ENCODE measurements around the genes PPARGC1A, SOD3, LGI2, ZCCHC4 and ANAPC4.

DNA sequence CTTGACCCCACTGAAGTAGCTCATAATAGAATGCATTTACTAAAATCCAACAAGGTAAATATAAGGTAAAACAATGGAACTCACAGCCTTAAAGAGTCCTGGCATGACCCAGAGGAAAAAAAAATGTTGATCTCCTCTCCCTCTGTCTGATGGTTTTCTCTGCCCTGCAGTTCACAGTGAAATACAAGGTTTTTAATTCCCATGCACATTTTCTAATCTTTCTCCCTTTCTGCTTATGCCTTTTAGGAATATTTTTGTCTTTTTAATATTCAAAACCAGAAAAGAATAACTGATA lies 284.4 kb upstream of the ADGRA3 start:
- PRO-cap = no peak

GRCh38 chr4:23884167-23884654 lies 5.6 kb downstream of the PPARGC1A start:
- PRO-cap = no peak

DNA sequence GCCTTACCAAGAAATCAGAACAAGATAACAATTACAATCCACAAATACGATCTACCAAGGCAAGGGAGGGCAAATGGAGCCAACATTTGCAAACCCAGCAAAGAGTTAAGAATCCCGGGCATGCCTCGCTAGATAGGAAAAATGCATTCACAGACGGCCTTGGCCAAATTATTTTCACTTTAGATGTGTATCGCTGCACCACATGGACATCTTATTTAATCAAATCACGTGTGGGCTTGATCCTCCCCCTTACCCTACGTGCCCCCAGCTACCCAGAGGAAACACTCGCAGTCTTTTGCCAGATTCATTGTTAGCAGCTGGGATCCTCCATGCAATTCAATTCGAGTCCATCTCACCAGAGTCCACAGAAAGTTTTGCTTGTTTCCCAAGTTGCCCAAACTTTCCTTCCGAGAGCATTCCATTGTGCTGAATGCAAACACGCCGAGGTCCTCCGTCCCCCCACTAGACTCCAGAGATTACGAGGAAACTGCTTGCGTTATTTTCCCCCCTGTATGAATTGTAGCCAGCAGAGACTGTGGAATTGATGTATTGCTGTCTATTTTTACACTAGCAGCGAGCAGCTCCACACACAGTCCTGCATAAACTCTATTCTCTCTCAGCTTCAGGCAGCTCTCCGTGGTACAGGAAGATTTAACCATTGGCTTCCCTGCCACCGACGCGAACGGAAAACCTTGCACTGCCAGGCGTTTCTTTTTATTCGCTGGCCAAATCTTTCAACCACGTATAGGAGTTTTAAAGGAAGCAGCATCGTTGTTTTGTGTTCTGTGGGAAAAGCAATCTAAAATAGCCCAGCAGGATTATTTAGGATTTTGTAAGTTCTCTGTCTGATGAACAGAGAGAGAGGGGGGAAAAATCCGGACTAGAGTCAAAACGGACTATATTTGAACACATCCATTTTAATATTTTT lies 999 bp downstream of the PPARGC1A start:
- PRO-cap = unidirectional peak, plus-strand start at position 310 of the sequence

- PRO-cap = no peak
Measured at GRCh38 chr4:23889512-23890359, at the start of gene PPARGC1A. TSS of gene PPARGC1A (minus strand) at chr4:23890047.

- PRO-cap = no peak
Measured at GRCh38 chr4:24057939-24058556, 168.2 kb upstream of the PPARGC1A start.

DNA sequence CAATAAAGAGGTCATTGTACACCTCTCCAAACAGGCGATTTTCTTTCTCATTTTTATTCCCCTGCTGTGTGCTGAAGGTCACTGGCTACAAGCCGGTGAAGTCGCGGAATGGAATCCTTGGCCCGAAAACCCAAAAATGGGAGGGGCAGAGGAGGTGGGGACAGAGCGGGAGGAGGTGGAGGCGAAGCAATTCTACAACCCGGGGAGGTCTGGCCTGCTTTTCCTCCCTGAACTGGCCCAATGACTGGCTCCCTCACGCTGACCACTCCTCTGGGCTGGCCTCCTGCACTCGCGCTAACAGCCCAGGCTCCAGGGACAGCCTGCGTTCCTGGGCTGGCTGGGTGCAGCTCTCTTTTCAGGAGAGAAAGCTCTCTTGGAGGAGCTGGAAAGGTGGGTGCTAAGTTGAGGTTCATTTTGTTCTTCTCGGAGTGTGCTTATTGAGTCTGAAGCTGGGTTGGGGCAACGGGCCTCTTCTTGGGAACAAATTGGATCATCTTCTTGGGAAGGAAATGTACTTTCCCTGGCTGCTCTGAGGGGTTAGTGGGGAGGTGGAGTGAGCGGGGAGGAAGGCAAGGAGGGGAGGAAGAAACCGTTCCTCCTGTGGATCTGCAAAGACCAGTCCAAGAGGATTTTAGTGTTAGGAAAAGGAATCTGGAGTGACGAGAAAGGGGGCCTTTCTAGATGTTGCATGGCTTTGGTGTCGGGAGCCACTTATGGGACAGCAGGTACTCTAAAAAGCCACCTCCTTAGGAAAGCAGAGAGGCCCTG lies at the start of gene SOD3:
Gene SOD3, plus strand, starts transcription at position 312 of the 768 bp plus-strand sequence.
- PRO-cap = bidirectional peak, plus-strand start at position 325 of the sequence, minus-strand start at position 85 of the sequence; unidirectional peak, plus-strand start at position 444 of the sequence

- PRO-cap = no peak
Measured at GRCh38 chr4:24990962-24991438, 39.7 kb downstream of the LGI2 start.

- PRO-cap = unidirectional peak, minus-strand start at chr4:25030946
Measured at GRCh38 chr4:25030551-25031801, at the start of gene LGI2. TSS of gene LGI2 (minus strand) at chr4:25030946.

DNA sequence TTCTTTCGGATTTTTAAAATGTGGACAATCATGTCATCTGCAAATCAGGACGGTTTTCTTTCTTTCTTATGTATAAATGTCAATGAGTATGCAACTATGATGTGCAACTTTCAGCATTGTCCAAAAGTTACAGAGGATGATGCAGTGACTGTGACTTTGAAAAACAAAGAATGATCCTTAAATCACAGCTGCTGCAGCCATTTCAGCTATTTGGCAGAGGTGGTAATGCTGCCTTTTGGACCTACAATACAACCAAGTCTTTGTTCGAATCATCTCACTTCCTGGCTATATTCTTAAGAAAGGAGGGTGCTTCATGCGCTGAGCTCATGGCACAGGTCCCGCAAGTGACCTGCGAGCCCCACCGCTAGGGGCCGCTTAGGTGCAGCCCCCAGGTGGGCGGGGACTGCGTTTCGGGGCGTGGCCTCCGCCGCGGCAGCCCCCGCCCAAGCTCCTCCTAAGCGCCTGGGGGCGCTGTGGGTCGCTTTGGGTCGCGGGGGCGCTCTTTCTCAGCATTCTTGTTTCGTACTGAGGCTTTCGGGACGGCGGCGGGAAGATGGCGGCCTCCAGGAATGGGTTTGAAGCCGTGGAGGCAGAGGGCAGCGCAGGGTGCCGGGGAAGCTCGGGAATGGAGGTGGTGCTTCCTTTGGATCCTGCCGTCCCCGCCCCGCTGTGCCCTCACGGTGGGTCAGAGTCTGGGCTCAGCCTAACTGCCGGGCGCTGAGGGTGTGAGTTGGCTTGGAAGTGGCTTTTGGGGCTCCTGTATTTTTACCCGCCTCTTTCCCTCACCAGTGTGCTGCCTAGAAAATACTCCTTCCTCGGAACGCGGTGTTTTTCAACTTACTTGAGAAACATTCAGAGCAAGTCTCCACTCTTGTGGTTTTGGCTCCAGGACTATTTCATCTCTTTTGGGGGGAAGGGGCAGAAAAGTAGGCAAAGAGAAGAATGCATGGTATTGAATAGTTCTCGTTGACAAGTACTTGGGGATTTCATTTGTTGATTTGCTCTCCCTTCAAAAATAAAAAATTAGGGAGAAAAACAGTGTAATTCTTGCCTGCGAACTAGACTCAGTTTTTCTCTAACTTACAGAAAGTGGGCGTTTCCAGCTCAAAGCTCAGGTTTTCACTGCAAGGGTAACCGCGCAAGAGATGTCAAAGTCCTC lies at the start of gene ZCCHC4:
Gene ZCCHC4, plus strand, starts transcription at position 518 of the 1,159 bp plus-strand sequence.
- PRO-cap = unidirectional peak, plus-strand start at position 518 of the sequence

GRCh38 chr4:25376605-25377750 lies at the start of gene ANAPC4:
TSS of gene ANAPC4 (plus strand) at chr4:25377263.
- PRO-cap = bidirectional peak, plus-strand start at chr4:25377244, minus-strand start at chr4:25377018

- PRO-cap = no peak
Measured at GRCh38 chr4:25377751-25378335, 780 bp downstream of the ANAPC4 start.

DNA sequence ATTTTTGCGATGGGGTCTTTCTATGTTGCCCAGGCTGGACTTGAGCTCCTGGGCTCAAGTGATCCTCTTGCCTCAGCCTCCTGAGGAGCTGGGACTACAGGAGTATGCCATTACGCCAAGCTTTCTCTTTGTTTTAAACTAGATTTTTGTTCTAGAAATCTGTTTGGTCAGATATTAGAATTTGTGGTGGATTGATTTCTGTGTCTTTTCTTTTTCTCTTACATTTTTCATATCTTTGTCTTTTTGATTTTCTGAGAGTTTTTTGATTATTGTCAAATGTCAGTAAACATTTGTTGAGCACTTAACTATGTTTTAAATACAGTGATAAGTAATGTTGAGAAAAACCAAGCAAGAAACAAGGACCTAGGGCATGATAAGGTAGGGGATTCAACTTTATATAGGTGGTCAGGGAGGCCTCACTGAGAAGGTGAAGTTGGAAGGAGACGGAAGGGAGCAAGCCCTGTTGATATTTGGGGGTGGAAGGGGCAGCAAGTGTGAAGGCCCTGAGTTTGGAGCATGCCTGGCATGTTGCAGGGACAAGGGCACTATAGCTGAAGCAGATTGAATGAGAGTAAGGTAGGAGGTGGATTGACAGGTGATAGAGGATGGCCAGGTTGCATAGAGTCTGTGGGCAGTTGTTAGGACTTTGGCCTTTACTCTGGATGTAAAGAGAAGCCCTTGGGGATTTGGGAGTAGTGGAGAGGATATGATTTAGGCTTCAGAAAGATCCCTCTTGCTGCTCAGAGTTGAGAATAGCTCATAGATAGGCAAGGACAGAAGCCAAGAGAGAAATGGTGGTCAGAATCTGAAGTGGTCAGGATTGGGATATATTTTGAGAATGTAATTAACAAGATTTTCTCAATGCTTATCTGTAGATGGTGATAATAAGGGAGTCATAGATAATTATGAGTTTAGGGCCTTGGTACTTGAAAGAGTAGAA lies 21.2 kb downstream of the ANAPC4 start:
- PRO-cap = no peak

- PRO-cap = no peak
Measured at GRCh38 chr4:25416346-25416802, 39.3 kb downstream of the ANAPC4 start.

- PRO-cap = no peak
Measured at GRCh38 chr4:25444326-25444525, 67.2 kb downstream of the ANAPC4 start.

DNA sequence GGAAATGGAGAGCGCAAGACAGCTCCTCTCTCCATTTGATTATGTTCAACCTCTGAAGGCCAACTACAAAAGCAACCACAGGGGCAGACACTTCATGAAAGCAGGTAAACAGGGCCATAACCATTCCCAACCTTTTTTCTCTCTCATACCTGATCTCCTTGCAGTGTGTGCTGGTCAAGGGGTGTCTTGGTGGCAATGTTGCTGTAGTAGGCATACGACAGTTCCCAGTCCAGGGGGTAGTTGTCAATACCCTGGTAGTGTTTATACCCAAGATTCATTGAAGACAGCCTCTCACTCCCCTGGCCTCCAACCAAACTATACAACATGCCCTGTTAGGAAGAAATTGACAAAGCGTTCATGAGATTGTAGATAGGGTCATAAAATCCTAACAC lies 60.7 kb downstream of the SEL1L3 start:
- PRO-cap = no peak

DNA sequence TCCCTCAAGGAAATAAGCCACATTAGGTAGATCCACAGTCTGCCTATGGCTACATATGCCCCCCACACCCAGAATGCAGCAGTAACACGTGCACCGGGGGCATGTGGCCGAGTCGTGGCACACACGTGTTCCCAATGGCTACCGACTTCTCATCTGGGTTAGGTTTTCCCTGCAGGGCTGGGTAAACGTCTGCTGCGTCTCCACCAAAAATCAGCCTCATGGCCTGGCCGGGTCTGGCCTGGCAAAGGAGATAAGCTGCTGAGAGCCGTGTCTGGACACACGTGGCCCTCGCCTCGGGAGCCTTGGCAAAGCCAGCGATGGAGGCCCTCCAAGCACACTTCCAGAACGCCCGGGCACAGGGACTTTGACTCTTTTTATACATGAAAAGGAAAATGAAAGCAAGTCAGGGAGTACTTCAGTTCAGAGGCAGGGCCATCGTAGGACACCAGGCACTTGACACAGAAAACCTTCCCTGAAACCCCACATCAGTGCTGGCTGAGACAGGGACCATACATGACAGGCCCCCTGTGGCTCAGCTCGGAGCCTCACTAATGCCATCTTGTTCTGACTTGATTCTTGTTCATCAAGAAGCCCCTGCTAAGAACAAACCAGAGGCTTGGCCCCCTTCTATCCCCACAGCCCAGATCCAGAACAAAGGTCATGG lies 19.1 kb downstream of the SEL1L3 start:
- PRO-cap = no peak

GRCh38 chr4:25880113-25880698 lies 17.4 kb upstream of the SEL1L3 start:
- PRO-cap = no peak

GRCh38 chr4:25912915-25913929 lies 798 bp upstream of the SMIM20 start:
- PRO-cap = no peak

GRCh38 chr4:26074413-26074783 lies 160.4 kb downstream of the SMIM20 start:
- PRO-cap = no peak

DNA sequence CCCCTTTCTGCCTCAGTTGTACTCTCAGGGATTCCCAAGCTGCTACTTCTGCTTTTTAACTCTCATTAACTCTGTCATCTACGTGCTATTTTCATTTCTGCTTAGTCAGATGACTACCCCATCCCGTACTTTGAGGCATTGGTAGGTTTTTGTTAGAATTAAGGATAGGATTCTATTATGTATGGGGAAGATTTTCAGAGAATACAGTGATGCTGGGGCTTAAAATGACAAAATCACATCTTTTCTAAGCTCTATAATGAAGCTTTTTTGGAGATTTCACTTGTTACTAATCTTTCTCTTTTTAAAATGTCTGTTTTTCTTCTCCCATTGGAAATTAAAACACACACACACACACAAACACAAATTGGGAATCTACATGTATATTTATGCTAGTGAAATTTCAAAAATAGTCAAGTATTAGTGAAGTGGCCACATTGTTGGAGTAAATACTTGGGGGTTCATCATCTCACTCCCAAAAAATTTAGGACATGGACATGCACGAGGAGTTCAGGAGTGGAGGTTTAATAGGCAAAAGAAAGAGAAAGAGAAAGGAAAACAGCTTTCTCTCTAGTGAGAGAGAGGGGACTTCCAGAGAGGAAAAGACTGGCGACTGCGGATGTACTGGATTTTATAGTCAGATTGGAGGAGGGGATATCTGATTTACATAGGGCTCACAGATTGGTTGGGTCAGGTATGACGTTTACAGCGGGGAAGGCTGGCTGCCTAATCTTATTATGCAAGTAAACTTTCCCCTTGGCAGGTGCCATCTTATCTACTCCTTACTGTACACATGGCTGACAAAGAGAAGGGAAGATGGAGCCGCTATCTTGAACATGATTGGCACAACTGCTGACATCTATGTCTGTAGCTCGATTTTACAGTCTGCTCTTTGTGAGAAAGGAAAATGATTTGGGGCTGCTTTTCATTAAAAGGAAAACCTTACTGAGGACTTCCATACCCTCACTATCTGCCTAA lies 25.2 kb downstream of the RBPJ start:
- PRO-cap = unidirectional peak, minus-strand start at position 605 of the sequence